ENCODE measurements around a stretch of chr3.

GRCh38 chr3:188077098-188077881 lies 76.7 kb upstream of the LPP start:
- RRBS, 2 experiments = no CpG with 5 or more reads among the region's 11 CpGs
CAGE:
- cytosol, long polyA minus RNA = no peak
- cytosol, long polyA plus RNA = no peak
- long polyA plus RNA = no peak
- nucleus, long polyA minus RNA = no peak
- nucleus, long polyA plus RNA = no peak

DNA sequence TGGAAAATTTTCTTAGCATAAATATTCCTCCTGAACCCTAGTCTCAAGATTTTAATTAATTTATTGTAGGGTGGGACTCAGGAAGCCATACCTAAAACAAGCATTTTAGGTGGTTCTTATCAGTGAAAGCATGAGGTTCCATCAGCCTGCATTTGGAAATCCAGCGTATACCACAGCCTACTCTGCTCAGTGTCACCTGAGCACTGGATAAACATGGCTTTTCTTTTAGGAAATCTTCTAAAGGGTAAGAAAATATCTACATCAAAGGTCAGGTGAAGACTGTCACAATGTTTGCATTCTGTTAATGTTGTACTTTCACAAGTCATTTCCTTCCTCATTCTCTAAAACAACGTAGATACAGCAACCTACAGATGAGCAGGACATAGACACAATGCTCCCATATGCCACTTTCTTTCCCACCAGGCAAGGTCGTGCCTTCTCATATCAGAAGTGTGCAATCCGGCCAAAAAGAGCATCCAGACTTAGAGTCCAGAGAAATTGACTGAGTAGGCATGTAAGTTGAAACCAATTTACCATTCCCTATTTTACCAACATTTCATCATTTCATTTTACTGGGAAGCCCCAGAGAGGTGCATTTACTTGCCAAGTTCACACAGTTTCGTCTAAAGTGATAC lies 30.8 kb upstream of the LPP start:
- RRBS, 2 experiments = no CpG with 5 or more reads among the region's 5 CpGs
CAGE:
- cytosol, long polyA minus RNA = no peak
- cytosol, long polyA plus RNA = no peak
- long polyA plus RNA = no peak
- nucleus, long polyA minus RNA = no peak
- nucleus, long polyA plus RNA = no peak

GRCh38 chr3:188160538-188161231 lies 6.7 kb downstream of the LPP start:
- RRBS, 2 experiments = no CpG with 5 or more reads among the region's 2 CpGs
CAGE:
- cytosol, long polyA minus RNA = no peak
- cytosol, long polyA plus RNA = no peak
- long polyA plus RNA = no peak
- nucleus, long polyA minus RNA = start-site peak on the plus strand at chr3:188161102-188161123, 24 reads
- nucleus, long polyA plus RNA = no peak

DNA sequence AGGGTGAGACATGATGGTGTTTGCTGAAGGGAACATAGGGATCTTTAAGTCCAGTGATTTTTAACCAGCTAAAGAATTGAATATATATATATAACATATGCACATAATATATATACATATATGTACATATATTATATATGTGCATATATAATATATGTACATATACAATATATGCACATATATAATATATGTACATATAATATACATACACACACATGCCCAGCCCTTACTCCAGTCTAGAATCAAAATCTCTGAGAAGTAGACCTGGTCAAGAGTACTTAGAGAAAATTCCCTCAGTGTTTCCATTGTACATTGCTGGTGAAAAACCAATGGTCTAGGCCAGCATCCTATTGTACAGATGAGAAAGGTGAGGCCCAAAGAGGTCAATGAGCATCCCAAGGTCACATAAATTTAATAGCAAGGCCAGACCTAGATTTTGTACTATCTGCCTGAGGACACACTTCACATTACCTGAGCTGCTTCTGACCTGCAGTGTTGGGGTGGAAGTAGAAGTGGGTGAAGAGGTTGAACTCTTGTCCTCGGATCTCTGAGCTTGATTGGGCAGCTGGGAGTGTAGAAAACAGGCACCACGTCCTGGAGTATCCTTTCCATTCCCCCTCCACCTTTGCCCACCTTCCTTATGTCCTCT lies 28.8 kb downstream of the LPP start:
- RRBS, 2 experiments = no CpG with 5 or more reads among the region's 2 CpGs
CAGE:
- cytosol, long polyA minus RNA = start-site peak on the plus strand centred at position 197 of the sequence, 5 bp wide, 6 reads
- cytosol, long polyA plus RNA = no peak
- long polyA plus RNA = no peak
- nucleus, long polyA minus RNA = no peak
- nucleus, long polyA plus RNA = no peak

GRCh38 chr3:188198586-188199340 lies 44.8 kb downstream of the LPP start:
- RRBS, 2 experiments = no CpG with 5 or more reads among the region's 10 CpGs
CAGE:
- cytosol, long polyA minus RNA = no peak
- cytosol, long polyA plus RNA = no peak
- long polyA plus RNA = no peak
- nucleus, long polyA minus RNA = no peak
- nucleus, long polyA plus RNA = no peak

- RRBS, 2 experiments = no CpG with 5 or more reads among the region's 9 CpGs
CAGE:
- cytosol, long polyA minus RNA = no peak
- cytosol, long polyA plus RNA = no peak
- long polyA plus RNA = no peak
- nucleus, long polyA minus RNA = no peak
- nucleus, long polyA plus RNA = no peak
Observed at GRCh38 chr3:188264037-188265240, 110.5 kb downstream of the LPP start.

DNA sequence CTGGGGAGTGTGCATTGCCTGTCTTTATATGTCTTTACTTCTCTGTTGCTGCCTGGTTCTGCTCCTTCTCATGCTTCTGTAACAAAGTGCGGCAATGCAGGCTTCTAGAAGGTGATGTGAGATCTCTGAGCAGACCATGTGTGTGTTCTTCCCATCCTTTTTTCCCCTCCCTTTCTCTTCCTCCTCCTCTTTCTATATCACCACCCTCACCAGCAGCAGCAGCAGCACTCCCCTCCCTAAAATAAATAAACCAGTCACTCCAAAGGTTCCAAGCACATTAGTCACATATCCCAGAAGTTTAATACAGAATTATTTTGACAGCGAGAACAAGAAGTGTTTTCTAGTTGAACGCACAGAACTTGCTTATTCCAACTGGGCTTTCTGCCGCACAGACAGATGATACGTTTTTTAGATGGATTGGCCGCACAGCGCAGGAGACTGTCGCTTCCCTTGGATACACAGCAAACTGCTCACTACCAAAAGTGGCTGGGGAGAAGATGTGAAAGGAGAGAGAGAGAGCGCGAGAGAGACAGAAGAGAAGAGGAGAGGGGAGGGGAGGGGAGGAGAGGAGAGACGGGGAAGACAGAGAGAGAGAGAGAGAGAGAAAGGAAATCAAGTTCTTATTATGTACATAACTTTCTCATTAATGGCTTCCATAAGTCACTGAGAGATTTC lies 112.1 kb downstream of the LPP start:
- RRBS, 2 experiments = no CpG with 5 or more reads among the region's 11 CpGs
CAGE:
- cytosol, long polyA minus RNA = no peak
- cytosol, long polyA plus RNA = no peak
- long polyA plus RNA = no peak
- nucleus, long polyA minus RNA = no peak
- nucleus, long polyA plus RNA = no peak

DNA sequence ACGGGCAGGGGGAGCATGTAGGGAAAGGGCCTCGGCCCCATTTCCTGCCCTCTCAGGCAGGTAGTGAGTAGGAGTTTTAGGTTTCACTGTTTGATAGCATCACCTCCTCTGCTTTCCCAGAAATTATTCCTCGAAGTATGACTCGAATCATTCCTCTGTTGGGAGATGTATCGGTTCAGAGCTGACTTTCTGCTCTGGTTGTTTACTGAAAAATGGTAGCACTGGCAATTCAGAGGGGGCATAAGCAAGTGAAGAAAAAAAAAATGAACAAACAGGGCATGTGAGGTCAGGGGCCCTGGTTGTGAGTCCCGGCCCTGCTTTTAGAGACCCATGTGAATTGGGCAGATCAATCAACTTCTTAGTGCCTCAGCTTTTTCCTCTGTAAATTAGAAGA lies 130.8 kb downstream of the LPP start:
- RRBS, 2 experiments = no CpG with 5 or more reads among the region's 6 CpGs
CAGE:
- cytosol, long polyA minus RNA = no peak
- cytosol, long polyA plus RNA = no peak
- long polyA plus RNA = no peak
- nucleus, long polyA minus RNA = no peak
- nucleus, long polyA plus RNA = no peak

- RRBS, 2 experiments = no CpG with 5 or more reads among the region's 6 CpGs
CAGE:
- cytosol, long polyA minus RNA = no peak
- cytosol, long polyA plus RNA = no peak
- long polyA plus RNA = no peak
- nucleus, long polyA minus RNA = no peak
- nucleus, long polyA plus RNA = no peak
Observed at GRCh38 chr3:188322714-188323543, 169.0 kb downstream of the LPP start.

GRCh38 chr3:188345150-188345965 lies 191.4 kb downstream of the LPP start:
- RRBS, 2 experiments = no CpG with 5 or more reads among the region's 6 CpGs
CAGE:
- cytosol, long polyA minus RNA = no peak
- cytosol, long polyA plus RNA = no peak
- long polyA plus RNA = no peak
- nucleus, long polyA minus RNA = no peak
- nucleus, long polyA plus RNA = no peak

DNA sequence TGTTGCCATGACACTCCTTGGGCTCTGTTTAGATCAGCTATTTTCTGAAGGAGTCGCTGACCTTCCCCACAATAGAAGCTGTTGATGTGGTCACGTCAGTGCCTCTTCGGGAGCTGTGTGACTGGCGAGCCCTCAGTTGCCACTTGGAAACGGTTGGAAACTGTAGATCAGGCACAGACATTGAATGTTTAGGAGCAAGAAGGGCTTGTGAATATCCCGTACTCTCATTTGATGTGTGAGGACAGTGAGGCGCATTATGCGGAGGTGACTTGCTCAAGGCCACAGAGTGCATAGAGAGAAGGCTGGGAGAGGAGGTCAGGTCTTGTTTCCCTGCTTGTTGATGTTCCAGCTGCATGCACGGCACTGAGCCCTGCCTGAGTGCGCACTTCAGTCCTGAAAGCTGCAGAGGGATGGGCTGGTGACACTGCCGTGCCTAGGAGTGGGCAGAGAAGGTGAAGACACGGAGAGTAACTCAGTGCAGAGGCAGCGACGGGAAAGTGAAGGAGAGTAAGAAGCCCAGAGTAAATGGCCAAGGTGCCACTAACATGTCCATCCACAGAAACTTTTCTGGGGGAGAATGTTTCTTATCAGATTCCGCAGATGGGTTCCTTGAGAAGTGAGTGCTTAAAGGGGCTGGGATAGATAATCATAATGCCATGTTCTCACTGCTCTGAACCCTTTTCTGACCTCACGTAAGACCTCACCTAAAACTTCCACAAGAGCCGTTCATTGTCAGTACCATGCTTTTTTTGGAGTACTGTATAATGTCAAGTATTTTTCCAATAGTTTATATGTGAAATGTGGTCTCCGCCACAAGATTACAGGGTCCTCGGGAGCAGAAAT lies 198.6 kb downstream of the LPP start:
- RRBS, 2 experiments = no CpG with 5 or more reads among the region's 19 CpGs
CAGE:
- cytosol, long polyA minus RNA = no peak
- cytosol, long polyA plus RNA = no peak
- long polyA plus RNA = no peak
- nucleus, long polyA minus RNA = no peak
- nucleus, long polyA plus RNA = no peak

DNA sequence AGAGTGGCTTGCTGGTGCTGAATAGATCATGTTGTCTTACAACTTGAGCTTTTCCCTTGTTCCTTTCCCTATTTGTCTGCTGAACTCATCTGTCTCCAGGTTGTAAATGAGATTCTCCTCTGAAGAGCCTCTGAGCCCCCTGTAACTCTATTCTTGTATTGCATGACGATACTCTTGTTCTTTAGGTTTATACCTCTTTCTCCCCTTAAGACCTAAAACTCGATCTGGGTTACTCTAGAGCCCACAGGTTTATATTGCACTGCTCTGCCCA lies 205.7 kb downstream of the LPP start:
- RRBS, 2 experiments = no CpG with 5 or more reads among the region's 2 CpGs
CAGE:
- cytosol, long polyA minus RNA = no peak
- cytosol, long polyA plus RNA = no peak
- long polyA plus RNA = no peak
- nucleus, long polyA minus RNA = no peak
- nucleus, long polyA plus RNA = no peak

DNA sequence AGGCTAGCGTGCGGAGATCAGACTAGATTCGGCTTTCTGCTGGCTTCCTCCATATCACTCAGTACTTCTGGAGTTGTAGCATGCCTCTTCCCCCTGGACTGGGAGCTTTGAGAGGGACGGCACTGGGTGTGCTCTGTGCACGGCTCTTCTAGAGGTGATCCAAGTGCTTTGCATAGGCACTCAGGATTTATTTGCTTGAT lies 237.1 kb downstream of the LPP start:
- RRBS, 2 experiments = no CpG with 5 or more reads among the region's 5 CpGs
CAGE:
- cytosol, long polyA minus RNA = no peak
- cytosol, long polyA plus RNA = no peak
- long polyA plus RNA = no peak
- nucleus, long polyA minus RNA = no peak
- nucleus, long polyA plus RNA = no peak

DNA sequence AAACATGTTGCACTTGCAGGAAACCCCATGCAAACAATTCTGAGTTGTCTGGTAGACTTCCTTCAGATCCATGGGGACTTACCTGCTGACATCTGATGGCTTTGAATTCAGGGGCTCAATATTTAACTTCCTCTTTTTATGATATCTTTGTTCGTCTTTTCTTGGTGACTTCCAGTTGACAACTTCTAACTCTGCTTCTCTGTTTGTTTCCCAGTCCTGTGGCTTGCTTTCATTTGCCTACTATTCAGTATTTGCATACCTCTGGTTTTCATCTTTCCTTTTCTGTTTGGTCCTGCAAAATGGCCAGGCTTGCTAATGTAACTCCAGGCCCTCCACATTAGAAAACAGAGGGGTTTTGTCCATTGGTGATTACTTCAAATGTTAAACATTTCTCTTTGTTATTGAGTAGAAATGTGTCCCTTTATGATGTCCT lies 335.7 kb downstream of the LPP start:
- RRBS, 2 experiments = no CpG with 5 or more reads among the region's 1 CpG
CAGE:
- cytosol, long polyA minus RNA = no peak
- cytosol, long polyA plus RNA = no peak
- long polyA plus RNA = no peak
- nucleus, long polyA minus RNA = no peak
- nucleus, long polyA plus RNA = no peak

- RRBS, 2 experiments = no CpG with 5 or more reads among the region's 6 CpGs
CAGE:
- cytosol, long polyA minus RNA = no peak
- cytosol, long polyA plus RNA = no peak
- long polyA plus RNA = no peak
- nucleus, long polyA minus RNA = no peak
- nucleus, long polyA plus RNA = no peak
Observed at GRCh38 chr3:188507374-188507778, 353.4 kb downstream of the LPP start.

DNA sequence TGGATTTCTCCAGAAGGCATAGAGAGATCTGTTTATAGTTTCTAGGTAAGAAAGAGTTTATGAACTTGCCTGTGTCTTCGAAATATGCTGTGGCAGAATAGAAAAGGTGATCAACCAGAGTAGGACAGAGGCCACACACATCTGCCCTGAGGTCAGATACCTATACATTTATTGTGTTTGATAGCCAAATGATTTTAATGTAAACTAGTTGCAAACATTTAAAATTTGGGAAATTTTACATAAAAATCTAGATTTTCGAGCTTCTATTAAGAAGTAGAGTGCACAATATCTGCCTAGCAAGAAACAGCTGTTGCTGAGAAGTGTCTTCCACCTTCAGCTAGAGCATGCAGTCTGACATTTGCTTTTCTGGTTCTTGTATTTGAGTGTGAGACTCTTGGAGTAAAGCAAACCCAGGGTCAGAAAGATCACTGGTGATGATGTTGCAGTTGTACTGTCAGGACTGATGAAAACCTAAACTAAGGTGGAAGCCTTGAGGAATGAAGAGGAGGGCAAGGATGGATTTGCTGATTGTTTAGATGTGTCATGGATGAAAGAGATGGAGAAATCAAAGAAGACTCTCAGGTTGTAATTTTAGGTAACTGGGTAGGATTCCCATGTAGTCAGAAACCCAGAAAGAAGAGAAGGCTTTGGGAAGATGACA lies 324.8 kb upstream of the TPRG1 start:
- RRBS, 2 experiments = no CpG with 5 or more reads among the region's 2 CpGs
CAGE:
- cytosol, long polyA minus RNA = no peak
- cytosol, long polyA plus RNA = no peak
- long polyA plus RNA = no peak
- nucleus, long polyA minus RNA = no peak
- nucleus, long polyA plus RNA = no peak

DNA sequence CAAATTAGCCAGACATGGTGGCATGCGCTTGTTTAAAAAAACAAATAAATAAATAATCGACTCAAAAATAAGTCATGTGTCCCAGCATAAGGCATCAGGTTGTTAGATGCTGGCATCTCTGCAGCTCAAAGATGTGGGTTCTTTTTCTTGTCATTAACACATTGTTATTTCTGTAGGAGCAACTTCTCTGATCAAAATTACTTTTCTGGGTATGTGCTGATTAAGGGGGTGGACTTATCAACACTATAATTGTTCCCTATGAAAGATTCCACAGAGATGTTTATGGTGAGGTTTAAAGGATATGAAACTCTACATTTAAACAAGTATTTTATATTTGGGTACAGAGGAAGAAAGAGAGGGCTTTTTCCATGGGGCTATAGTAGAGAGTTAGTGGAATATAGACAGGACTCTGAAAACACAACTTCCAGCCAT lies 294.0 kb upstream of the TPRG1 start:
- RRBS, 2 experiments = no CpG with 5 or more reads among the region's 2 CpGs
CAGE:
- cytosol, long polyA minus RNA = no peak
- cytosol, long polyA plus RNA = no peak
- long polyA plus RNA = no peak
- nucleus, long polyA minus RNA = no peak
- nucleus, long polyA plus RNA = no peak

DNA sequence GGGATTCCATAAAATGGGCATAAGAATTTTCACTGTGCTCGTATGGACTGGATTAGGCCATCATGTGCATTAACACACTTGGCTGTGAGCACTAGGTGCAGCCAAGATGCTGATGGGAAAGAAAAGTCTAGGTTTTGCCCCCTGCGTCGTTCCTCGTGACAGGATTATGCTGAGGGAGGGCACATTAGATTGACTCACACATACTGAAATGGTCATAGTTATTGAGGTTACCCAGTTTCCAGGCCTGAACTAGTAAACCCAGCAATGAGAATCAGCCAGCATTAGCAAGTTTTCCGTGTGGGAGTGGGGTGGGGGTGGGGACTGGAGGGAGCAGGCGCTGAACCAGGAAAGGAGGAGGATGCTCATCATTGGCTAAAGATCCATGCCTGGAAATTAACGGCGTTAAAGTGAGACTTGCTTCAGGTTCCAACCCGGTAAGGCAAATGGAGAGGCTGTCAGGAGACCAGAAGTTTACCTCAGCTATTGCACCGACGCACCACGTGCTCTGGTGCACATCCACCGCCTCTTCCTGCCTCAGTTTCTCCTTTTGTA lies 224.9 kb upstream of the TPRG1 start:
- RRBS, 2 experiments = no CpG with 5 or more reads among the region's 13 CpGs
CAGE:
- cytosol, long polyA minus RNA = no peak
- cytosol, long polyA plus RNA = no peak
- long polyA plus RNA = no peak
- nucleus, long polyA minus RNA = no peak
- nucleus, long polyA plus RNA = no peak

- RRBS, 2 experiments = no CpG with 5 or more reads among the region's 24 CpGs
CAGE:
- cytosol, long polyA minus RNA = no peak
- cytosol, long polyA plus RNA = no peak
- long polyA plus RNA = no peak
- nucleus, long polyA minus RNA = no peak
- nucleus, long polyA plus RNA = no peak
Observed at GRCh38 chr3:188947888-188948620, 223.7 kb upstream of the TPRG1 start.

DNA sequence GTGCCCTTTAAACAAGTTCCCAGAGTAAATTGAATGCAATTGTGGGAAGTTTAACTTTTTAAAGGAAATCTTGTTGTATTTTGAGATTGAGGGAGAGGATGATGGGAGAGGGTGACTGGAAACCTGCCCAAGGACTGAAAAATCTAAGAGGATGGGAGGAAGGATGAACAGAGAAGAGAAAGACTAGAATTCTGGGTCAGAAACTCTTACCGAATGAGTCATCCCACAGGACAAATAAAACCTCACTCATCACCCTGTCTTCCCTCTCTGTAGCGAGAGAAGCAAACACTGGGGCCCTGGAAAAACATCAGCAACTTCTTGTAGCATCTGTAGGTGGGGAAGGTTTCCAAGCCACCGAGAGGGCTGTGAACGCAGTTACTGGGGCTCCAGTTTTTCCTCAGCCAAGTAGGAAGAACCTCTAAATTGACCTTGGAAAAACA lies 193.1 kb upstream of the TPRG1 start:
- RRBS, 2 experiments = no CpG with 5 or more reads among the region's 4 CpGs
CAGE:
- cytosol, long polyA minus RNA = no peak
- cytosol, long polyA plus RNA = no peak
- long polyA plus RNA = no peak
- nucleus, long polyA minus RNA = no peak
- nucleus, long polyA plus RNA = no peak